ENCODE measurements around a stretch of chr3.

DNA sequence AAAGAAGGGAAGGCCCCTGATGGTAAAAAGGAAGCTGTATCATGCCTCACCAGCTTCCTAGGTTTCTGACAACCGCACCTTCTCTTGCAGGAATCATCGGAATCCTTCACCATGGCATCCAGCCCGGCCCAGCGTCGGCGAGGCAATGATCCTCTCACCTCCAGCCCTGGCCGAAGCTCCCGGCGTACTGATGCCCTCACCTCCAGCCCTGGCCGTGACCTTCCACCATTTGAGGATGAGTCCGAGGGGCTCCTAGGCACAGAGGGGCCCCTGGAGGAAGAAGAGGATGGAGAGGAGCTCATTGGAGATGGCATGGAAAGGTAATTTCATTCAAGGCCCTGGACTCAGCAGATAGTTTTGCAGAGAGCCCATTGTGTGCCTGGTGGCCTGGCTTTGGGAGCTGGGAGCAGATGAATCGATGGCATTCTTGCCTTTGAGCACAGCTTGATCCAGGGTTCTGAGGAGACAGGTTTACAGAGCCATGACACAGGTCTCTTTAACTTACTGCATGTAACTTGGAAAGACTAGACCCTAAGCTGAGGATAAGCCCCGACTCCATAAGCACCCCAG lies 1.1 kb downstream of the MCM2 start:
- RRBS, result 20% methylated on average over 6 of the region's 13 CpGs

- RRBS, result no CpG with 5 or more reads among the region's 6 CpGs
Observed at GRCh38 chr3:127690029-127690538, 17.3 kb downstream of the ABTB1 start.

DNA sequence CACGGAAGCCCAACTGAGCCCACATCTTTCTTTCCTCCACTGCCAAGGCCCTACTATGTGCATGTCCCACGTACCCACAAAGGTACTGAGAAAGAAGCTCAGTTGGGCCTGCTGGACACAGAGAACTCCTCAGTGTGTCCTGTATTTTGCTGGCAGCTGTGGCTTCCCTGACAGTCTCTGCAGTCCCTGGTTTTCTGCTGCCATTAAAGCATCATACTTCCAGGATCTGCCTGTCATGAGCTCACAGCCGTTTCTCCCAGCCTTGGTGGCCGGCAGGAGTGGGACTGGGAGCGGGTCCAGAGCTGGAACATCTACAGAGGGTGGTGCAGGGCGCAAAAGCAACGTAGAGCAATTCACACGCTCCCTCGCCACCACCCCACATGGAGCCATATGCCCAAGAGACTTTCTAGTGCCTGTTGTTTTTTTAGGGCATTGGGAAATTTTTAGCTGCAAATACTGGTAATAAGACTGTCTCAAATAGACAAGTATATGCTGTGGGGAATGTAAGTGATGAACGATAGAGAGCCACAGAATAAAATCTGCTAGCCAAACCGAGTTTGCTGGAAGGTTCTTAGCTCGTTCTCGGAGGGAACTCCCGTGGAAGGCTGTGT lies 33.6 kb downstream of the ABTB1 start:
- RRBS, result no CpG with 5 or more reads among the region's 14 CpGs

- RRBS, result no CpG with 5 or more reads among the region's 7 CpGs
Observed at GRCh38 chr3:127773791-127774354, 48.4 kb downstream of the MGLL start.

- RRBS, result no CpG with 5 or more reads among the region's 5 CpGs
Observed at GRCh38 chr3:127778327-127778793, 44.0 kb downstream of the MGLL start.

DNA sequence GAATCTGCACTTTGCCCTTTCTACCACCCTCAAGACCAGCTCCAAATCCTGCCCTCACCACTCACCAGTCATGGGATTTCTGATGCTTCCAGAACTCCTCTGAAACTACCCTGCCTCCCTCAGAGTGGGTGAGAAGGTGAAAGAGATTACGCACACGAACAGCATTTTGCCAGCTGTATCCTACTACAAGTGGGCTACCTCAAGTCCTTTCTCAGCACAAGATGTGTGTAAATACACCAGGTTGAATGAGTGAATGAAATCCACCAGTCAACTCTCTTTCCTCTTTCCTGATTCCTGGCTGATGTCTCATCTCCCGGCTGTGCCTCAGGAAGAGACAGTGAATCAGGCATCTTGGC lies 23.0 kb downstream of the MGLL start:
- RRBS, result 5% methylated on average over 1 of the region's 3 CpGs

DNA sequence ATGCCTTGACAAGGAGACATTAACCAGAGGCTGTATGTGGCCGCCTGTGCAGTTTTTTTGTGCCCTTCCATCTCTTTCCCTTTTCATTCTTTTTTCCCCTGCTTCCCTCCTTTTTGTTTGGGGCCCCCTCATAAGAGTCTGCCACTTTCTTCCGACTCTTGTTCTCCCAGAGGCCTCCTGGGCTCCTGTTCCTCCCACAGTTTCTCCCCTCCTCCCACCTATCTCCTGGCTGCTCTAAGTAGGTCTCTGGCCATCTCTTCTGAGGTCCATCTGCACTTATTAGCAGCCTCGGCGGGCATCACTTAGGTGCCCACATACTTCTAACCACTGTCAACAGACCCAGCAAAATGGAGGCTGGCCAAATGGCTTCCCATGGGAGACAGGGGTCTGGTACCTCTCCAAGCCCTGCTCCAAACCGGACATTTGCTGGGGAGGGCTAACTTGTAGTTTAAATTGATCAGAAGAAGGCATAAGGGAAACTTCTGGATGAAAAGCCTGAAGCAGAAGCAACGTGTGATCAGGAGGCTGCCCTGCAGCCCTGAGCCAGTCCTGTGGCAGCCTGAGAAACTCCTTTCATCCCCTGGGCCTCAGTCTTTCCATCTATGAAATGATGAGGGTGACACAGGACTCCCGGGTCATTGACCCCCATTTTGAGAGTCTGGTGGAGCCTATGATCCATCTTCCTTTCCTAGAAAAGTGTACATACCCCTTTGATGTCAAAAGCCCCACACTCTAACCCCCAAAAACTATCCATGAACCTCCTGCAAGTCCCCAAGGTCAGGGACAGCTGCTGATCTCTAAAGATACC lies 9.0 kb downstream of the MGLL start:
- RRBS, result no CpG with 5 or more reads among the region's 7 CpGs

GRCh38 chr3:127816675-127817467 lies 5.4 kb downstream of the MGLL start:
- RRBS, result 98% methylated on average over 1 of the region's 13 CpGs

DNA sequence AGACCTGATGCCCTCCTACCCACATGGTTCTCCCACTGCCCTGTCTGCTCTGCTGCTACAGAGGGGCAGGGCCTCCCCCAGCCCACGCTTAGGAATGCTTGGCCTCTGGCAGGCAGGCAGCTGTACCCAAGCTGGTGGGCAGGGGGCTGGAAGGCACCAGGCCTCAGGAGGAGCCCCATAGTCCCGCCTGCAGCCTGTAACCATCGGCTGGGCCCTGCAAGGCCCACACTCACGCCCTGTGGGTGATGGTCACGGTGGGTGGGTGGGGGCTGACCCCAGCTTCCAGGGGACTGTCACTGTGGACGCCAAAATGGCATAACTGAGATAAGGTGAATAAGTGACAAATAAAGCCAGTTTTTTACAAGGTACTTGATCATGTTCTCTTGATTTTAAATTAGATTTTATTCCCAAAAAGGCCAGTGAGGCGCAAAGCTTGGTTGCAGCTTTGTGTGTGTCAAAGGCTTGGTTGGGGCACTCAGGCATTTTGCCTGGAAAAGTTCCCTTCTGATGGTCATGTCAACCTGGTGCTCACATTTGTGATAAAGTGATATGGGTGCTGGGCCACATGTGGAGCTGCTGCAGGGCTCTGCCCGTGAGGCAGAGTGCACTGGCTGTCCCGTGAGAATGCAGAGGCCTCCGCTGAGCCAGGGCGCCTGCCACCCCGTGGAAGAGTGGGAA lies 19.2 kb downstream of the SEC61A1 start:
- RRBS, result no CpG with 5 or more reads among the region's 12 CpGs

GRCh38 chr3:128415163-128415680 lies 51.5 kb downstream of the DNAJB8 start:
- RRBS, result no CpG with 5 or more reads among the region's 14 CpGs

GRCh38 chr3:128575638-128576293 lies 74.9 kb downstream of the RPN1 start:
- RRBS, result no CpG with 5 or more reads among the region's 20 CpGs

GRCh38 chr3:128592078-128592574 lies 58.5 kb downstream of the RPN1 start:
- RRBS, result no CpG with 5 or more reads among the region's 7 CpGs

DNA sequence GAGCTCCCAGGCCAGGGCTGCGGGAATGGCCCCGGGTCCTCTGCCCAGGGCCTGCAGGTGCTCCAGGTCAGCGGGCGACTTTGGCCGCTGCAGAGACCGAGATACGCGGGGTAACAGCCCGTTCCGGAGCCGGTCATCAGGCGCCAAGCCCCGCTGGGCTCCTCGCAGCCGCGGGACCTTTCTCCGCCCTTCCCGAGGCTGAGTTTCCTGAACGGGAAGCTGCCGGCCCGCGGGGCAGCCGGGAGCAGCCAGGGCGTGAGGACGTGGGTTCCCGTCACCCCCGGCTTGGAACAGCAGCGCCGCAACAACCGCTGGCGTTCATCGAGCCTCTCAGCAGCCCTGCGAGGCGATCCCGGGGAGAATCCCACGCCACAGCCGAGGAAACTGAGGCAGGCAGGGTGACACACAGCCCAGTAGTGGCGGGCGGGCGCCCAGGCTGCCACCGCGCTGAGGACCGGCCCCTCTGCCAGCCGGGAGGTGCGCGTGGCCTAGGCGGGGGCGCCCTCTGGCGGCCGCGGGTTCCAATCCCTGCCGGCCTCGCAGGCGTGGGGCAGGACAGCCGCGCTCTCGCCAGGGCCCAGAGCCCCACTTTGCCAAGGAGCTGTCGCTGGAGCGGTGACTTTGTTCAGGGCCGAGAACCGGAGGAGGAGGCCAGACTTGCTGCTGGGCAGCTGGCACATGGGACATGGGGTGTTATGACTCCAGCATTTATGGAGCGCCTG lies 42.4 kb downstream of the RPN1 start:
- RRBS, result 7% methylated on average over 32 of the region's 62 CpGs

DNA sequence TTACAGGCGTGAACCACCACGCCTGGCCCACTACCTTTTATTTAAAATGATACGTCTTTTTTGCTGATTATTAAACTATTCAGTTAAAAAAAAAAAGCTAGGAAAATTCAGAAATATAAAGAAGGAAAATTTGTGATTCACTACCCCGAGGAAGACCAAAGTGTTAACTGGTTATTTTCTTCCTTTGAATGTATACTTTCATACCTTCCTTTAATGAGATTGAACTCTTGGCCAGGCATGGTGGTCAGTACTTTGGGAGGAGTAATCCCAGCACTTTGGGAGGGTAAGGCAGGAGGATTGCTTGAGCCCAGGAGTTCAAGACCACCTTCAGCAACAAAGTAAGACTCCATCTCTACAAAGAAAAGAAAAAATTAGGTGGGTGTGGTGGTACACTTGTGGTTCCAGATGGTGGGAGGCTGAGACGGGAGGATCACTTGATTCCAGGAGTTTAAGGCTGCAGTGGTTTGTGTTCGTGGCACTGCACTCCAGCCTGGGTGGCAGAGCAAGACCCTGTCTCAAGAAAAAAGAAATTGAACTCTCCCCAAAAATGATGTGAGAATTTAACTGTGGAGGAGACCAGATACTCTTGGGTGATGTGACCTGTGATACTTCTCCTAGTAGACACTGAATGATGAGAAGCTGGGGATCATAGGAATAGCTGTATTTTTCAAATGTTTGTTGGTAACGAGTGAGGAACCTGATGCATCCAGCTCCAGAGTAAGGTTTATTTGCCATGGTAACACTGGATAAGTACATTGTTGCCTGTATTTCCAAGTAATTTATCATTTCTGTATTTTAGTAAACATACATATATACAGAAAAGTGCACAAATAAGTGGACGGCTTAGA lies 6.6 kb downstream of the RAB7A start:
- RRBS, result no CpG with 5 or more reads among the region's 8 CpGs

DNA sequence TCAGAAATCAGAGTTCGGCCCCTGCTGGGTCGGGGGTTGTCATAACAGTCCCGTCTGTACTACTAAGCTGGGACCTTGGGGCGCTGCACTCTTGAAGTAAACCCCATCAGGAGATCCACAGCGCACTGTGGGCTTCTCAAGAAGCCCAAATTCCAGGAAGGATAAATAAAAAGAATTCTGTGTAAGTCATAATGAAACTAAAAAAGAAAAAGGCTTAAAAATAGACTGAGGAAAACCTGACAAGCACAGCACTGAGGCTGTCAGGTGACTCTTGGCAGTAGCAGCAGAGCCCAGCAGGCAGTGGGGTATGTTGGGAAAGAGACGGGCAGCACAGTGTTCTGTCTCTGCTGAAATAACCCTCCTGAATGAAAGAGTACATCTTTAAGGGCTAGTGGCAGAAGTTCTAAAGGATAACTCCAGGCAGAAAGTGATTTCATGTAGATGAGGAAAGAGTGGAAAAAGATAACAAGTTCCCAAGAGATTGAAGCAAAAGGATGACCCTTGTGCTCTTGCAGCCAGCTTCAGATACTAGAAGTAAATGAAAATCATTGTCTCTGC lies 74.5 kb downstream of the RAB7A start:
- RRBS, result no CpG with 5 or more reads among the region's 6 CpGs

DNA sequence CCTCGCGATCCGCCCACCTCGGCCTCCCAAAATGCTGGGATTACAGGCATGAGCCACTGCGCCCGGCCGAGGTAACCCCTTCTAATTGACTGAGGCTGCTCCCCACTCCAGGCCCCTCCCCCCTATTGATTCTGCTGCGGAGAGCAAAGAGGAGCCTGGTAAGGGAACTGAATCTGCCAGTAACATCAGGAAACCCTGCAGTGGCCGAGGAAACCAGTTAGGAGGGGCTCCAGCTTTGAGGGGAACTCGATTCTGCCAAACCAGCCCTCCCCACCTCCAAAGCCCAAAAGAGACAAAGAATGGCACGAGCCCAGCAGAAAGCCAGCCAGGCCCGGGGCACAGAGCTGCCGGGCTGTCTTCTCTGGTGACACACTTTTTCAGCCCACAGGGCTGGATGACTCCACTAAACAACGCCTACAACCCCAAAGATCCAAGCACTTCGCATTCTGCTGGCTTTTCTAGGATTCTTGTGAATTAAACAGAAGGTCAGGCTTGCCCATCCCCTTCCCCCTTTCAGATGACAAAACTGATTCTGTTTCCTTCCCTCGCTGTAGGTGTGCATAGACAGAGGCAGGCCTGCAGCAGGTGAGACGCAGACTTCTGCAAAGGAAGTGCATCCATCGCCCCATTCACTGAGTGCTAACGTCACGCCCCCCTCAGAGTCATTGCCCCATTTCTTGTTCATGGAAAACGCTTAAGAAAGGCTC lies 14.9 kb upstream of the ACAD9 start:
- RRBS, result no CpG with 5 or more reads among the region's 21 CpGs

DNA sequence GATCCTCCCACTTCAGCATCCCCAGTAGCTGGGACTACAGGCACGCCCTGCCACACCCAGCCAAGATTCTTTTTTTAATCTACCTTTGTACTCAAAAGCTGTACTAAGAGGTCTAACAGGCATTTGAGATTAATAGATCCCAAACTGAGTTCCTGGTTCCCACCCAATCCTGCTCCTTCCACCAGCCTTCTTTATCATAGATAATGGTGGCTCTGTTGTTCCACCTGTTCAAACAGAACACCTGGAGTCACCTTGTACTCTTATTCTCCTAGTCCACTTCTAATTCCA lies 2.6 kb downstream of the ACAD9 start:
- RRBS, result no CpG with 5 or more reads among the region's 1 CpG

GRCh38 chr3:128998518-128998987 lies 2.6 kb upstream of the EFCC1 start:
- RRBS, result no CpG with 5 or more reads among the region's 3 CpGs

GRCh38 chr3:129087819-129088330 lies 27.3 kb downstream of the GP9 start:
- RRBS, result no CpG with 5 or more reads among the region's 13 CpGs

DNA sequence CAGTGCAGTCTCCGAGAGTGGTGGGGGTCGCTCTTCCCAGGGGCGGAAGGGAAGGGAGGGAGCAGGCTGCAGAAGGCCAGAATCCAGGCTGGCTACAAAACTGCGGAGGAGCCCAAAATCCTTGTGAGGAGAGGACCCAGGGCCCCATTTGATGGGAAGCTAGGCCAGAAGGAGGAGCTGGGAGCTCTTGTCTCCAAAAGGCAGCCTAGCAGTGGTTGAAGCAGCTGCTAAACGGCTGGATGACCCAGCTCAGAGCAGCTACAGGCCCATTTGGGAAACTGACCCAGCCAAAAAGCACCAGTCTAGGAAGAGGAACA lies 1.0 kb upstream of the RAB43 start:
- RRBS, result no CpG with 5 or more reads among the region's 5 CpGs